Type B pancreatic cell (in vitro differentiated cells): ENCODE measurements around the genes RAB6C, POTEJ, ARHGEF4, RAB6D and ANKRD30BL.

GRCh38 chr2:129979561-129980134, at the start of gene RAB6C:
Gene RAB6C, plus strand, starts transcription at chr2:129979666.
- PRO-cap: bidirectional peak, plus-strand start at chr2:129979932, minus-strand start at chr2:129979785

GRCh38 chr2:130387762-130388130, 31.9 kb downstream of the PTPN18 start:
- PRO-cap: no peak

DNA sequence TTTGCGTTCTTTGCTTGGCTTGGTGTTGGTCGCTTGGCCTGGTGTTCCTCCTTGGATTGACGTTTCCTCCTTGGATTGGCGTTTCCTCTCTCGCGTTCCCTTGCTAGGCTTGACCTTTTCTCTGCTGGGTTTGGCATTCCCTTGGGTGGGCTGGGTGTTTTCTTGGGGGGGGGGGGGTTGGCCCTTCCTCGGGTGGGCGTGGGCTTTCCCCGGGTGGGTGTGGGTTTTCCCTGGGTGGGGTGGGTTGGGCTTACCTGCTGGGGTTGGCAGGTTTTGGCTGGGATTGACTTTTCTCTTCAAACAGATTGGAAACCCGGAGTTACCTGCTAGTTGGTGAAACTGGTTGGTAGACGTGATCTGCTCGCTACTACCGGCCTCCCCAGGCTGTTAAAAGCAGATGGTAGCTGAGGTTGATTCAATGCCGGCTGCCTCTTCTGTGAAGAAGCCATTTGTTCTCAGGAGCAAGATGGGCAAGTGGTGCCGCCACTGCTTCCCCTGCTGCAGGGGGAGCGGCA, at the start of gene POTEJ:
POTEJ (plus strand) TSS at position 305 of the 515 bp plus-strand sequence.
- PRO-cap: no peak

DNA sequence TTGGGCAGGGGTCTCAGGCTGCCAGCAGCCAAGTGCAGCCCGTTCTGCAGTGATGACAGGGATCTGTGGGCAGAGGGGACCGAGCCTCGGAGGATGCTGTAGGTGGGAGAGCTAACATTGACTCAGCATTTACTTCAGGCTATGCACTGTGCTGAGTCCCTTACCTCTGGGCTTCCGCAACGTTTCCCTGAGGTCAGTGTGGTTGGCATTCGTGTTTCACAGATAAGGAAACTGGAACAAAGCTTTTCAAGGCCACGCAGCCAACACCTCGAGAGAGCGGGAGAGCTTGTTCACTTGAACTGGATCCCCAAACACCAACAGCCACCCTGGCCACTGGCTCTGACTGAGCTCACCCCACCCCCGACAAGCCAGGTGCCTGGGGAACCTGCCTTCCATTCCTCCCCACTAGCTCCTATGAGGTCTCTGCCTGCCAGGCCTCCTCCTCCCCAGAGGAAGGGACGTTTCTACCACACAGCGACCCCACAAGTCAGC, 796 bp upstream of the GPR148 start:
- PRO-cap: no peak

DNA sequence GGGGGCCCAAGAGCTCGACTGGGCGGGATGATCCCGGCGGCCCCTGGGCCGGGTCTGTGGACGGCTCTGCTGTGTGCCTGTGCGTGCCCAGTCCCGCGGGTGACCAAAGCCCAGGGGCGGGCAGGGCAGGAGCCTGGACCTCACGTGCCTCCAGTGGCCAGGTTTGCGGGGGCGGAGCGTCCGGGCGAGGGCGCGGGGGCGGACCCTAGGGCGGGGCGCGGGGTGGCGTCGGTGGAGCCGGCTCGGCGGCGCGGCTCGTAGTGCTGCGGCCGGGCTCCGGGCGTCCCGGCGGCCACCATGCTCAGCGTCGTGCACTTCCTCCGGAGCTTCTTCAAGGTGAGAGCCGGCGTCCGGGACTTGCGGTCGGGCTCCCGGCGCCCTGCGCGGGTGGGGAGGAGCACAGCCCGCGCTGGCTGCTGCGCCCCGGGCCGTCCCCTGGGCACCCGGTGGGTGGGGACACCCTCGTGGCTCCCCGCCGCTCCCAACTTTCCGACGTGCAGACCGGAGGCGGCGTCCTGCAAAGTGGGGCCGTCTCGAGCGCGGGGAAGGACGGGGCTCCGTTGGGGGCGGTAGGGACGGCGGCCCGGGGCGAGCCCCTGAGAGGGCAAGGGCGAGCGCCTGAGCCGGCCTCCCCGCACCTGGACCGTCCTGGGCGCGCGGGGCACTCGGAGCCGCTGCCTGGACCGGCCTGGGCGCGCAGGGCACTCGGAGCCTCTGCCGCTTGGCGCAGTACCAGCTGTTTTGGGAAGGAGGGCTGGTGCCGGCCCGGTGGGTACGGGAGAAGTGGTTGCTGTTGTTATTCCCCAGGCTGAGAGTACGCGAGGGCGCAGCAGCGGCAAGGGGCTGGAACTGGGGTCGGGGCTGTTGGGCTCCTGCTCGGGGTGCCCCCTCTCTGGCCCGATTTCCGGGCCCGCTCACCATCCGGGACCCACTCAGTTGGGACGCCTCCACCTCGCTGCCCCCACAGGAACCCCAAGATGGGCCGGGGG, at the start of gene ARHGEF4:
ARHGEF4 (plus strand) TSS at position 258 of the 989 bp plus-strand sequence.
- PRO-cap: bidirectional peak, plus-strand start at position 261 of the sequence, minus-strand start at position 101 of the sequence

GRCh38 chr2:130966063-130966909, 127.0 kb downstream of the FAM168B start:
- PRO-cap: no peak

- PRO-cap: no peak
Measured at GRCh38 chr2:131127774-131128830, 23.0 kb downstream of the PLEKHB2 start.

GRCh38 chr2:131353177-131353673, 10.7 kb downstream of the RAB6D start:
- PRO-cap: no peak

GRCh38 chr2:131363660-131364346, at the start of gene RAB6D:
Gene RAB6D, minus strand, starts transcription at chr2:131364168.
- PRO-cap: no peak

- PRO-cap: bidirectional peak, plus-strand start at chr2:131493369, minus-strand start at chr2:131493368
Measured at GRCh38 chr2:131493226-131493990, 1.2 kb upstream of the MZT2A start.

DNA sequence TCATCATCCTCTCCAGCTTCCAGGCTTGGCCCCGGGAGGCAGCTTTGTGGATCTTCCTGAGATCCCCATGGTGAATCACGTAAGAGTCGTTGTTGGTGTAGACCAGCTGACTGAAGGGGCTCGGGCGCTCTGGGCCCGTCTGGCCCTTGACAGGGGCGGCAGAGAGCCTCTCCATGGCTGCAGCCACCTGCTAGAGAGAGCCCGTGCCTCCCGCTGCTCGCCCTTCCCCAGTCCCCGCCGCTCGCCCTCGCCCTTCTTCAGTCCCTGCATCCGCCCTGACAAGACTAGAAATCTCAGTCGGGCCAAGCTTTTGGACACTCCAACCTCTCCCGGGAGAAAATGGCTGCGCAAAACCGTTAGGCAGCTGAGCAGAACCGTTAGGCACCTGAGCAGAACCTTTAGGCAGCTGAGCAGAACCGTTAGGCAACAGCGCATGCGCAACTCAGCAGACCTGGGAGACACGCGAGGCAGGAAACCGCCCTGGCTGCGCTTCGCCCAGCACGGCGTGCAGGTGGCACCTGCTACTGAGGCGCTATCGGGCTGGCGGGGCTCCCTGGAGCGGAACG, at the start of gene ANKRD30BL:
ANKRD30BL (minus strand) TSS at position 422 of the 566 bp plus-strand sequence.
- PRO-cap: no peak

DNA sequence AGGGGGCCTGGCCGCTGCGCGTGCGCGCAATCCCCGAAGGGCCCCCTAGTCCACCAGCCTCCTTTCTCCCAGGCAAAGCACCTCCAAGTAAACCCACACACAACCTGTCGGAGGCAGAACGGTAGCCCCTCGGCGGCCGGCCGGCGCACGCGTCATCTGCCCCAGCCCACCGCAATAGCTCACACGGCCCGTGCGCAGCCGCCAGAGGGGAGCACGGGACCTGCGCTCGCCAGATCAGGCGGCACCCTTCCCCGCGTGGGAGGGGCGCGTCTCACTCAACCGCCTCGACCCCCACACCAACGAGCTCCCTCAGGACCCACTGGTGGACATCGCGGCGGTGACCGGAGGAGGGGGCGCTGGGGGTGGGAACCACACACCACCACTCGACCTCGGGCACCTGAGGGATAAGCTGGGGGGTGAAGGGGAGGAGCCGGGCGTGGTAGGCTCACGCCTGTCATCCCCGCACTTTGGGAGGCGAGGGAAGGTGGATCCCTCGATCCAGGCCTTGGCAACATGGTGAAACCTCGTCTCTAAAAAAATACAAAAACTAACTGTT, 96.1 kb upstream of the ANKRD30BL start:
- PRO-cap: no peak

DNA sequence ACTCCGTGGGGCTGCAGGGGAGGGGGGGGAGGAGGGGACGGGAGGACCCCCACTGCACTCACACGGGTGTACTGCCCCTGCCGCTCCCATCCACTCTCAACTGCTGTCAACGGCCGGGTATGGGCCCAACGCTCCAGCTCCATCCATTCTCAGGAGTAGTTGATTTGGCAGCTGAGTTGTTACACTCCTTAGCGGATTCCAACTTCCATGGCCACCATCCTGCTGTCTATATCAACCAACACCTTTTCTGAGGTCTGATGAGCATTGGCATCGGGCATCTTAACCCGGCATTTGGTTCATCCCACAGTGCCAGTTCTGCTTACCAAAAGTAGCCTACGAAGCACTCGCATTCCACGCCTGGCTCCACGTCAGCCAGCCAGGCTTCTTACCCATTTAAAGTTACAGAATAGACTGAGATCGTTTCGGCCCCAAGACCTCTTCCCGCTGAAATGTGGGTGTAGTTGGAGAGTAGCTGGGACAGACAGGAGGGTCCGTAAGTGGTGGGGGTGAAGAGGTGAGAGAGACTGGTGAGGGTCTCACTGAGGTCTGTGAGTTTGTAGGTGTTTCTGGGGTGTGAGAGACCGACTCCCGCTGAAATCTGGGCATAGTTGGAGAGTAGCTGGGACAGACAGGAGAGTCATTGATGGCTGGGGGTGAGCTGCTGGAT, 119.6 kb upstream of the ANKRD30BL start:
- PRO-cap: no peak

- PRO-cap: no peak
Measured at GRCh38 chr2:132460269-132461018, 43.8 kb downstream of the GPR39 start.

DNA sequence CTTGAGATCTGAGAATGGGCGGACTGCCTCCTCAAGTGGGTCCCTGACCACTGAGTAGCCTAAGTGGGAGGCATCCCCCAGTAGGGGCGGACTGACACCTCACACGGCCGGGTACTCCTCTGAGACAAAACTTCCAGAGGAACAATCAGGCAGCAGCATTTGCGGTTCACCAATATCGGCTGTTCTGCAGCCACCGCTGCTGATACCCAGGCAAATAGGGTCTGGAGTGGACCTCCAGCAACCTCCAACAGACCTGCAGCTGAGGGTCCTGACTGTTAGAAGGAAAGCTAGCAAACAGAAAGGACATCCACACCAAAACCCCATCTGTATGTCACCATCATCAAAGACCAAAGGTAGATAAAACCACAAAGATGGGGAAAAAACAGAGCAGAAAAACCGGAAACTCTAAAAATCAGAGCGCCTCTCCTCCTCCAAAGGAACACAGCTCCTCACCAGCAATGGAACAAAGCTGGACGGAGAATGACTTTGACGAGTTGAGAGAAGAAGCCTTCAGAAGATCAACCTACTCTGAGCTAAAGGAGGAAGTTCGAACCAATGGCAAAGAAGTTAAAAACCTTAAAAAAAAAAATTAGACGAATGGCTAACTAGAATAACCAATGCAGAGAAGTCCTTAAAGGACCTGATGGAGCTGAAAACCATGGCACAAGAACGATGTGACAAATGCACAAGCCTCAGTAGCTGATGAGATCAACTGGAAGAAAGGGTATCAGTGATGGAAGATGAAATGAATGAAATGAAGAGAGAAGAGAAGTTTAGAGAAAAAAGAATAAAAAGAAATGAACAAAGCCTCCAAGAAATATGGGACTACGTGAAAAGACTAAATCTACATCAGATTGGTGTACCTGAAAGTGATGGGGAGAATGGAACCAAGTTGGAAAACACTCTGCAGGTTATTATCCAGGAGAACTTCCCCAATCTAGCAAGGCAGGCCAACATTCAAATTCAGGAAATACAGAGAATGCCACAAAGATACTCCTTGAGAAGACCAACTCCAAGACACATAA, 113.2 kb downstream of the GPR39 start:
- PRO-cap: no peak

DNA sequence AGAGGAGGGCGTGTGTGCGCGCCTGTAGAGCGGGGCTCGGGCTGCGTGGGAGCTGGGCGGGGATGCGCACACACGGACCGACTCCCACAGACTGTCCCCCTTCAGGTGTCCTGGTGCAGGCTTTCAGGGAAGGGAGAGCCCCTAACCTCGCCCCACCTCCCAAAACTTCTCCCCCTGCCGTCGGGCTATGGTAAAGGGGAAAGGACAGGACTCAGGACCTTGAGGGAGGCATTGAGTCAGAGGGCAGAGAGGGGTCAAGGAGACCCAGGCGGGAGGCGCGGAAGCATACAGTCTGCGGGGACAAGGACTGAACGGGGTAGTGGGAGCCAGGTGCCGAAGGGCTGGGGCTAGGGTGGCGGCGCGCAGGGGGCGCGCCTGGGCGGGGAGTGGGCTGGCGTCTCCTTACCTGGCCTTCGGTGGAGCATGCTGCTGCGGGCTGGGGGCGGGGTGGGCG, 302.1 kb downstream of the NCKAP5 start:
- PRO-cap: bidirectional peak, plus-strand start at position 329 of the sequence, minus-strand start at position 240 of the sequence

- PRO-cap: no peak
Measured at GRCh38 chr2:133470201-133470938, 97.9 kb downstream of the NCKAP5 start.

DNA sequence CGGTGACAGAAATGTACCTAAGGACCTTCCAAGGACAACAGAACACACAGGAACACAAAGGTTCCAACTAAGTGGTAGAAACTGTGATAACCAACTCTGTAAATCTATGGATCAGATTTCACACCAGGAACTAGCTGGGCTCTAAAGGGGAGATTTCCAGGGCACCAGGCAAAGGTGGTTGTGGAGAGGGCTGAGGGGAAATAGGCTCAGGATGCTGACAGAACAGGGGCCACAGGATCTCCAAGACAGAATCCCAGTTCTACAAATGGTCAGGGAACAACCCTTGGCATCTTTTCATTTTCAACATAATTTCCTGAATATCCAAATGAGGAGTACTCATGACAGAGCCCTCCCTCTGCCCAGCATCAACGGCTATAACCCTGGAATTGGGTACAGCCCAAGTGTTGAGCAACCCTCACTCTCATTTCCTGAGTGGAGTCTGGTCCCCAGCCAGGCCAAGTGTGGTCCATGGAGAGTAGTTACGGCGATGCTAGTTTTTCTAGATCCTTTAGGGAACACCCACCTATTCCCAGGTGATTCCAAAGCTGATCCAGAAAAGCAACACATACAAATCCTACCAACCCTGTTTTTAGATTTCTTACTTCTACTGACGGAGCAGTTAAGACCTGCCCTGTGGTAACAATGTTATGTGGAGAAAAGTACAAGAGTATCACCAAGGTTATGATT, 78.3 kb downstream of the NCKAP5 start:
- PRO-cap: no peak

DNA sequence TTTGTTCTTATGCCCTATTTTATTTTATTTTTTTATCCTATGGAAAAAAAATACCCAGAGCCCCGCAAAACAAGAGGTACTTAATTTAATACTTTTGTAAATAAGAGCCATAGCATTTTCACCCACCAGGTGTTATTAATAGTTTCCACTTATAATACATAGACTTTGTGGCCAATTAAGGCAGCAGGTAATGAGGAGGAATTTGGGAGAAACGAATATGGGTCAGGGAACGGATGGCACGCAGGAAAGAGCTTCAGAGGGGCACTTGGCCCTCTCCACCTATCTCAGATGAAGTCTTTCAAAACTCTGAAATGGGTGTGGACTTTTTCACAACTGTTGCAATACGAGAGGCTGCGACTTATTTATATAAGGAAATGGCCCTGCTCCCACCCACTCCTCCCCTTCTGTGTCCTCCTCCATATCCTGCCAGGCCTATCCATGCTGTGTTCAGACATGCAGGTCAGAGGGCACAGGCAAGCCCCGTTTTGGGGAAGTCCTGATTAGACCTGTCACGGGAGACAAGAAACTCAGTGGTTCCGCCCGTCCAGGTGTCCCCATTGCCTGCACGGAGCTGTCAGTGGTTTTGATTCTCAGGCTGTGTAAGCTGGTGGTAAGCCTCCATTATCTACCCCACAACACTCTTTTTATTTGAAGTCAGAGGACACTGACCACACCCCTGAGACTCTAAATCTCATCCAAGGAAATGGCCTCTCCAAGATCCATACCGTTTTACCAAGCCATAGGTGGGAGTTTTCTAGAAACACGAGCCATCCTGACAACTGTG, 99.7 kb upstream of the MGAT5 start:
- PRO-cap: no peak

DNA sequence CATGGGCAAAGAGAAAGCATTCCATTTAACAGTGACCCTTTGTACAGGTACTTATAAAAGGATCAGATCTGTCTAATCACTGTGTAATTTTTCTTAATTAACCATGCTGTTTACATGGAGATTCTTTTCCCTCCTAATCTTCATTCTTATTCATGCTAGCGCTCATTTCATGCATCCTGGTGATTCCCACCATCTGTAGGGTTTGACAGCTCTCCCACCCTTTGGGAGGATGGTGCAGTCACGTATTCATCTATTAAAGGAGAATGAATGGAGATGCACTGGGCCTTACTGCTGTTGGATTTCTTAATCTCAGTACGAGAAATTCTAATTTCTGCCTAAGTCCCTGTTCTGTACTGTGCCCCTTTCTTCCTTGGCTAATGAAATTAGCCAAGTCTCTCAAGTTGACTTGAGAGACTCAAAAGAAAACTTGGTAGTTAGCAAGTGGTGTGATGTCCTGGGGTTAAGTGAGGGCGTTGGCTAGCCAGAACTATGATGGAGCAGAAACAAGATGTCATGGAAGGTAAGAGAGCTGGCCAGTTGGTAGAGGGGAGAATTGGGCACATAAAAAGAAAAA, 49.8 kb upstream of the MGAT5 start:
- PRO-cap: no peak